Cardiac muscle cell (in vitro differentiated cells and primary cell): ENCODE measurements around the genes CGAS, TMEM30A, FILIP1, SENP6 and ELOVL4.

GRCh38 chr6:71411806-71413154 is 123.7 kb downstream of the OGFRL1 start:
- RAMPAGE, long total RNA: no peak
- RRBS: no CpG with 5 or more reads among the region's 5 CpGs

DNA sequence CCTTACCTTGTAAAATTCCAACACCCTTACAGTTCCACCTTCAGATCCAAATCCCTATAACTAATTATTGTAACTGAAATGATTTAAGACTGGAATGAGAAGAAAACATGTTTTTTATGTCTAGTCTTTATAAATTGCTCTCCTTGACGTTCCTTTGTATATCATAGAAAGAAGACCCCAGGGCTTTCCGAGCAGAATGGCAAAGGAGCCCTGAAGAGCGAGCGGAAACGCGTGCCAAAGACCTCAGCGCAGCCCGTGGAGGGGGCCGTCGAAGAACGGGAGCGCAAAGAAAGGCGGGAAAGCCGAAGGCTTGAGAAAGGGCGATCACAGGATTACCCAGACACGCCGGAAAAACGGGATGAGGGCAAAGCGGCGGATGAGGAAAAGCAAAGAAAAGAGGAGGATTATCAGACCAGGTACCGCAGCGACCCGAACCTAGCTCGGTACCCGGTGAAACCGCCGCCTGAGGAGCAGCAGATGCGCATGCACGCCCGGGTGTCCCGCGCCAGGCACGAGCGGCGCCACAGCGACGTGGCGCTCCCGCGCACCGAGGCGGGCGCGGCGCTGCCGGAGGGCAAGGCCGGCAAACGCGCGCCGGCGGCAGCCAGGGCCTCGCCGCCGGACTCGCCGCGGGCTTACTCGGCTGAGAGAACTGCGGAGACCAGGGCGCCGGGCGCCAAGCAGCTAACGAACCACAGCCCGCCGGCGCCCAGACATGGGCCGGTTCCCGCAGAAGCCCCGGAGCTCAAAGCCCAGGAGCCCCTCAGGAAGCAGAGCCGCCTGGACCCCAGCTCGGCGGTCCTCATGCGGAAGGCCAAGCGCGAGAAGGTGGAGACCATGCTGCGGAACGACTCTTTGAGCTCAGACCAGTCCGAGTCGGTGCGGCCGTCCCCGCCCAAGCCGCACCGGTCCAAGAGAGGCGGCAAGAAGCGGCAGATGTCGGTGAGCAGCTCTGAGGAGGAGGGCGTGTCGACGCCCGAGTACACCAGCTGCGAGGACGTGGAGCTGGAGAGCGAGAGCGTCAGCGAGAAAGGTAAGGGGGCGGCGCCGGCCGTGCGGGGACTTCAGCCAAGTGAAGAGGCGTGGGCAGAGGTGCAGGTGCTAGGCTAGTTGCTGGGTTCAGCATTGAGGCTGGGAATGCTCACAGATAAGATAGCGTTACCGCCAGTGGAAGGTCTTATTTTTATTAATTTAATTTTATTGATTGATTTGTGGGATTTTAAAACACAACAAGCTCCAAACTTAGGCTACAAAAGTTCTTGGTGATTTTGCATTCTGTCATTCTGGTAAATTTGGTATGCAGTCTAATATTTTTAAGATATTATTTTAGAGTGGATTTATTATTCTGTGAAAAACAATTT is 296.2 kb downstream of the RIMS1 start:
- RAMPAGE, long total RNA: no peak
- RRBS: 3% methylated on average over 36 of the region's 105 CpGs

DNA sequence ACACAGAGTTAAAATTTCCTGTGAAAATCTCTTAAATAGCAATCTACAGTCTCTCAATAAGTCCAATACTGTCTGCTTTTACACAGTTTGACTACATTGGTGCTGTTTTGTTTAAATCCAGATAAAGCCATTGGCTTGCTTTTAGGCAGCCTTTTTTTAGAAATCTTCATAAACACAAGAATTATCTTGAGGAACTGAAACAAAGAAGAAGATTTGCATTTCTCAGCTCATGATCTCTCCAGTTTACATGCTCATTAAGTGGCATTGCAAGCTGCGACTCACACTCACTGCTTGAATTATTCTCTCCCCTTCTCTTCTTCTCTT is 239.1 kb upstream of the KCNQ5 start:
- RAMPAGE, long total RNA: no peak
- RRBS: no CpG with 5 or more reads among the region's 1 CpG

DNA sequence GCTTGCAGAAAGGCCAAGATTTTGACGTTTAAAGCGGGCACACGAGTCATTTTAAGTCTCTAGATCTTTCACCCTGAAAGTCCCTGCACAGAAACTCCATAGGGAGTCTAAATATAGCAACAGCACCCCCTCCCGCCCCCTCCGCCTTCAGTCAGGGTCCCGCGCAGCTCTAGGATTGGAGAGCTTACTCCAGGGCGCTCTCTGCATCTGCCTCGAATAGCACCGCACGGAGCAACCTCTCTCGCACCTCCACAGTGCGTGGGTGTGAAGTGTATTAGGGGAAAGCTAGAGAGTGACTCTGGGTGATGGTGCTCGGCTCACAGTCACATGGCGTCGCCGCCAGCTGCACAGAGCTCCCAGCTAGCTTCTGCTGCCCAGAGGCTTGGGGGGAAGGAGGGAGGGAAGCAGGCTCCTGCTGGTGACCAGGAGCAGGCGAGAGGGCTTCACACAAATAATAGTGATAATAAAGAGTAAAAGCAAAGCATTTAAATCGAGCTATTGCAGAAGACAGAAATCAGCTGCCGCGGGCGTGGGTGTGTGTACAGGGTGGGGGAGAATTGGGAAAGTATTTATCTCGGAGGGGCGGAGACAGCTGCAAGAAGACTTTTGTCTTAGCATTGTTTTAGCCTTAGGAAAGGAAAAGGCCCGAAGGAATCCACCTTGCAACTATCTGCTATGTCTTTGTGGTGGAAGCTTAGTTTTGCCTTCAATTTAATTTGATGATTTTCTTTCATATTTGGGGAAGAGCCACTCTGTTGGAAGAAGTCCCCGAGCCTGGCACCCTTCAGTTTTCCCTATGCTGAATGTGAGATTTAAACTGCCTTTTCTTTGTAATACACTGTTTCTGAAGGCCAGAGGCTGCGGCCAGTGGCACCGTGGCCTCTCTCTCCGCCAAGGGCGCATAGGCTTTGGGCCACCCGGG is 1.6 kb upstream of the KCNQ5 start:
- RAMPAGE, long total RNA: no peak
- RRBS: 0% methylated on average over 1 of the region's 31 CpGs

DNA sequence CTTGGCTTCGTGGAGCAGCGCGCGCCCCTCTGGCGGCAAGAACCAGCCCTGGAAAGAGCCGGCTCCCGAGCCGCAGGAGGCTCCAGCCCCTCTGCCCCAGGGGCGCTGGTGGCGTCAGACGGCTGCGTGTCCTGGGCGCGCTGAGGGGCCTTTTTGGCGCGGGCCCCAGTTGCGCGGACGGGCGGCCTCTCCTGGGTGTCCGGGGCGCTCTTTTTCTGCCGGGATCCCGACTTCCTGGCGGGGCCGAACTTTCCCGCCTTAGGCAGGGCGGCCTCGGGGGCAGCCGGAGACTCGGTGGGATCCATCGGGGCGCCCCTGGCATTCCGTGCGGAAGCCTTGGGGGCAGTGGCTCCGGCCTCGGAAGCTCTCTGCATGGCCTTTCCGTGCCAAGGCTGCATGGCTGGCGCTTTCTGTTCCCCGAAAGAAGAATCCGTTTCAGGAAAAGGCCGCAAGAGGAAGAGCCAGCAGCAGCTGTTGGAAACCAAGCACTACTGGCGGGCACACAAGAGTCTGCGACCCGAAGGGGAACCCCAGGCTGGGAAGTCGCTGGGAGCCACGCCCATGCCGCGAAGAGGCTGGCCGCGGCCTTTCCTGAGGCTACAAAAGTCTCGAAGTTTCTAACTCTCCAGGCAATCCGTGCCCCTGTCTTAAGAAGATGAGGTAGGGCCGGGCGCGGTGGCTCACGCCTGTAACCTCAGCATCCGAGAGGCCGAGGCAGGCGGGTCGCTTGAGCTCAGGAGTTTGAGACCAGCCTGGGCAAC is at the start of gene CGAS:
TSS of gene CGAS (minus strand) at position 514 of the 761 bp plus-strand sequence.
- RAMPAGE, long total RNA: no peak
- RRBS: 2% methylated on average over 20 of the region's 61 CpGs

DNA sequence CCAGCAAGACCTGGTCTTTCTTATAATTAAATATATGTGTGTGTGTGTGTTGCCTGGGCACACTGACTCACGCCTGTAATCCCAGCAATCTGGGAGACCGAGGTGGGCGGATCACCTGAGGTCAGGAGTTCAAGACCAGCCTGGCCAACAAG is 324 bp upstream of the CGAS start:
- RAMPAGE, long total RNA: no peak
- RRBS: no CpG with 5 or more reads among the region's 3 CpGs

DNA sequence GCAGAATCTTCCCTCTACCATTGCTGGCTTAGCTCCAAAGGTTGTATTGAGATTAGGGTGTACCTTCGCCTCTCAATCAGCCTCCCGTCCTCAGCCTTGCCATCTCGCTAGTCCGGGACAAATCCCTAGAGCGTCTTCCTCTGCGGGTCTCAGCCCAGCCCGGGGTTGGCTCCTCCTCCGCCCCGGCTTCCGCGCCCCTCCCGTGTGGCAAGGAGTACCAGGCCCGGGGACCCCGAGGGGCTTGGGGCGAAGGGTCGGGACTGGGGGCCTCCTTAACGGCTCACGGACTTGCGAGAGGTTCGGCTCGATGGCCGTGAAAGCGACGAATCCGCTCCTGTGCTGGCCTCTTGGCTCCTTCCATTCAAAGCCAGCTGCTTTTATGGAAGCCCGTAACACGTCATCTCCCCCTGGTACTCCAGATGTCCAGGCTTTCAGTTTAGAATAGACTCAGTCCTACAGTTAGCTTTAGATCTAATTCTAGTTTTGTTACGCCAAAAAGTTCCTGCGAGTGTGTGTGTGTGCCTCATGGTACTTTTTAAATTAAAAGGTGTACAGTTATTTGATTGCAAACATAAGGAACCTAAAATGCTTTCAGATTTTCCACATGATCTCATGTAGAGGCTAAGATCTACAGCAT is 730 bp upstream of the EEF1A1 start:
- RAMPAGE, long total RNA: no peak
- RRBS: 2% methylated on average over 6 of the region's 29 CpGs

GRCh38 chr6:73644067-73644826 is 9.5 kb downstream of the SLC17A5 start:
- RAMPAGE, long total RNA: no peak
- RRBS: no CpG with 5 or more reads among the region's 7 CpGs

DNA sequence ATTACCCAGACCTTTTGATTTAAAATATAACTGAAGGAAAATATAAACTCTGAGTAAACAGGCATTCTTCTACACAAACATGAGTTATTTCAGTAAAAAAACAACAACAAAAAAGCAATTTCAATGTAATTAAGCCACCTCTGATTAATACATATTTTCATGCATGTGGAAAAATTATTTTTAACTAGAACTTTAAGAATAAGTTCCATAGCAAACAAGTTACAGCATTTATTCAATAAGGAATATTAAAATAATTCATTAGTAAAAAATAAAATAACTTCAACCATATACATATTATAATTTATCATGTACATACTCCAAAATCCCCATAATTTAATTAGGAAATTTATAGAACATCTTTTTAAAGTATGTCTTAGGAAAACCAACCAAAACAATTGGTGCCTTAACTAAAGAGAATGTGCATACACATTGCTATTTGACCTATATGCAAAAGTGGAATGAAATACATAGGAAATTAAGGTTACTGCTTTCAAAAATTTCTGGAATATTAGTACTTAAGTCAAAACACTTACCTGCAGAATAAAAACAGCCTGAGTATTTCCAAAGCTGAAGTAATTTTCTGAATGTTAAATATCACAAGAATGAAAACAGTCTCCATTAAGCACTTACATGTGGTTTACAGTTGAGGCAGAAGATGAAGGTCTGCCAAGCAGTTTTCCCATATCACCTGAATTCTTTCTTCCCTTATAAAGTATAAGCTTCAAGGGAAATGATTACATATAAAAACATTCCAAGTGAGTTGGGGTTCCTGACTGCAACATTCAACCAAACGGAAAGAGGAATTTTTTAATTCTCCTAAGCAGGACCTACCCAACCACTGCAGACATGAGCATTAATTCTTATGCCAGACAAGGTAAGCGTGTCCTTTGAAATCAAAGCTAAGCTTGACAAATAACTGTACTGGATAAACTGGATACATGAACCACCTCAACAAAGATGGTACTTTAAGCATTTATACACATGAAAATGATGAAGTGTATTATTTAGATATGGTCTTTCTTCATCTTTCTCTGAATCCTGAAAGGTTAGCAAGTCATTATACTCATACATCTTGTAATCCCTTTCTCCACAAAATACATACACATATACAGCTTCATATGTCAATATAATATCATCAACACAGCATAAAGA is 11.4 kb upstream of the COX7A2 start:
- RAMPAGE, long total RNA: no peak
- RRBS: no CpG with 5 or more reads among the region's 2 CpGs

GRCh38 chr6:75284045-75285171 is at the start of gene TMEM30A:
Gene TMEM30A, minus strand, starts transcription at chr6:75284792.
- RAMPAGE, long total RNA: start-site peak on the minus strand at chr6:75284736-75284841, 2,636 and 1,588 reads in 2 replicates
- RRBS: 1% methylated on average over 7 of the region's 84 CpGs

GRCh38 chr6:75431286-75431847 is 62.2 kb downstream of the FILIP1 start:
- RAMPAGE, long total RNA: no peak
- RRBS: no CpG with 5 or more reads among the region's 1 CpG

DNA sequence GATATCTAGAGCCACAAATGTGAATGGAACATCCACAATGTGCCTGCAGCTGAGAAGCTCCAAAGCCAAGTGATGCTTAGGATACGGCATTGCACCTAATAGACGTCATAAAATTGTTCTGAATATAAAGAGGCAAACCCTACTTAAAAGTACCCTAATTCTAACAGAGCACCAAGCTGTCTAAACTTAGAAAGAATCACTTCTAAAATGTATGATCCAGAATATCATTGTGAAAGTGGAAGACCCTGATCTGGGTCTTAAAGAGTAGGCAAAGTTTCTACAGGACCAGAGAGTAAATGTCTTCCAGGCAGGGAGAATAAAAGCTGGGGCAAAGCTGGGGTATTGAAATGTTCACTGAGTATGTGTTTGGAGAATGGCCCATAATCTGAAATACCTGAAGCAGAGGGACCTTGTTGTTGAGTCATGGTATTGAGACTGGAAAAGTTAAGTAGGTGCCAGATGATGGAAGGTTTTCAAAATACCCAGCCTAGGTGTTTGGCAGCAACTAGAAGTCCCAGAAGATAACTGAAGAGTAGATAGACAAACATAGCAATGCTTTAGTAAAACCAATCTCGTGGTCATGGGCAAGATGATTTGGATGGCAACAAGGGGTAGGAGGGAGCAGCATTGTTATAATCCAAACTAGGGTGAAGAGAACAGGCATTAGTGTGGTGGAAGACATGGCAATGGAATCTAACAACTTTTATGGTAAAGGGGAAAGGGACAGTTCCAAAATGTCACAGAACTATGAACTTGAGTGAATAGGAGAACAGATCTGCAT is 2.5 kb downstream of the FILIP1 start:
- RAMPAGE, long total RNA: start-site peak on the plus strand centred at position 601 of the sequence, 36 bp wide, 6 and 7 reads in 2 replicates
- RRBS: no CpG with 5 or more reads among the region's 3 CpGs

- RAMPAGE, long total RNA: start-site peak on the minus strand at chr6:75493541-75493785, 2,947 and 536 reads in 2 replicates
- RRBS: 6% methylated on average over 4 of the region's 12 CpGs
These were observed at the start of gene FILIP1 for GRCh38 chr6:75493200-75494281. Gene FILIP1, minus strand, starts transcription at chr6:75493800.

- RAMPAGE, long total RNA: no peak
- RRBS: 2% methylated on average over 21 of the region's 71 CpGs
These were observed at the start of gene SENP6 for GRCh38 chr6:75601504-75602220. Gene SENP6, plus strand, starts transcription at chr6:75601880.

DNA sequence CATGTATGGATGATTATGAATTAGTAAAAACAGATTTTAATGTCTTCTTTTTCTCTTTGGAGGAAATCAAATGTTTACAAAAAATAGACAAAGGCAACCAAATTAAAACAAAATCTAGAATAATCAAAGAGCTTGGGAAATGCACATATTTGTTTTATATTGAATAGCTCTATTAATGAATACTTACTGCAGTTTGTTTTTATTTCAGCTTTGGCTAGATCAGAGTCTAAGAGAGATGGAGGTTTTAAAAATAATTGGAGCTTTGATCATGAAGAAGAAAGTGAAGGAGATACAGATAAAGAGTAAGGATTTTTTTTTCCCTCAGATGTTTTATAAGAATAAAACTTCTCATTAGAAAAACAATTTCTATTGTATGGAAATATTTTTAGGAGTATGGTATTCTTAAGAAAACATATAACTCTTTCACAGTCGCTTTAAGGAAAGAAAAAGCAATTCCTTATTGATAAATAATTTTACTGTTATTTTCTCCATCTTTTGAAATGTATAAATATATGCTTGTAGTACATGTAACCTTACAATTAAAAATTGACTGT is 19.7 kb downstream of the SENP6 start:
- RAMPAGE, long total RNA: no peak
- RRBS: no CpG with 5 or more reads among the region's 1 CpG

- RAMPAGE, long total RNA: no peak
- RRBS: no CpG with 5 or more reads among the region's 2 CpGs
These were observed 61.5 kb downstream of the SENP6 start for GRCh38 chr6:75663107-75663700.

DNA sequence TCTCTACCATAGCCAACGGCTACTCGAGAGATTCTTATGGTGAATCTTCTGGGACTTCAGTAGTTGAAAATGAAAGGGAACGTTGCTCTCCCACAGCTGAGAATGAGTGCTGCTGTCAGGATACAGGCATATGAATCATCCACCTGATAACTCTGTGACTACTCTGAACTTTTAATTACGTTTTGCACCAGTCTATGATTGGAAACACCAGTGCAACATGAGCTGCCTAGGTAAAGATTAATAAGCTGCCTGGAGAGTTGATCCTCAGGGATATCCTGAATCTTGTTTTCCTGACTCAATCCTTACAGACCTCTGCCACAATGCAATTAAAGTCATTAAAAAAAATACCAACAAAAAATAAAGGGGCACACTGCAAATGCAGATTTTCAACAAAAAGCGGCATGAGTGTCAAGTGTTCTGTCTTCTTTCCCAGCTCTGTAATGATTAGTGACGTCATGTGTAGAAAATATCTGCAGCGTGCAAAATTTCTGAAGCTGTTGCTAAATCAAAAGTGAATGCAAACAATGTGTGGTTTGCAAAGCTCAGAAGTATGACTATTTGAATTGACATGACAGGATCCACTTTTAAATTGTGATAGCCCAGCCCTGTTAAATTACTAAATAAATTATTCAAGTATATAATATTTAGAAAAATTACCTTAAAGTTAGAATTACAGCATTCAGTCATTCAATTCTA is 432.2 kb downstream of the HTR1B start:
- RAMPAGE, long total RNA: no peak
- RRBS: no CpG with 5 or more reads among the region's 7 CpGs

GRCh38 chr6:78956159-78957207 is 89.1 kb downstream of the IRAK1BP1 start:
- RAMPAGE, long total RNA: no peak
- RRBS: no CpG with 5 or more reads among the region's 4 CpGs

DNA sequence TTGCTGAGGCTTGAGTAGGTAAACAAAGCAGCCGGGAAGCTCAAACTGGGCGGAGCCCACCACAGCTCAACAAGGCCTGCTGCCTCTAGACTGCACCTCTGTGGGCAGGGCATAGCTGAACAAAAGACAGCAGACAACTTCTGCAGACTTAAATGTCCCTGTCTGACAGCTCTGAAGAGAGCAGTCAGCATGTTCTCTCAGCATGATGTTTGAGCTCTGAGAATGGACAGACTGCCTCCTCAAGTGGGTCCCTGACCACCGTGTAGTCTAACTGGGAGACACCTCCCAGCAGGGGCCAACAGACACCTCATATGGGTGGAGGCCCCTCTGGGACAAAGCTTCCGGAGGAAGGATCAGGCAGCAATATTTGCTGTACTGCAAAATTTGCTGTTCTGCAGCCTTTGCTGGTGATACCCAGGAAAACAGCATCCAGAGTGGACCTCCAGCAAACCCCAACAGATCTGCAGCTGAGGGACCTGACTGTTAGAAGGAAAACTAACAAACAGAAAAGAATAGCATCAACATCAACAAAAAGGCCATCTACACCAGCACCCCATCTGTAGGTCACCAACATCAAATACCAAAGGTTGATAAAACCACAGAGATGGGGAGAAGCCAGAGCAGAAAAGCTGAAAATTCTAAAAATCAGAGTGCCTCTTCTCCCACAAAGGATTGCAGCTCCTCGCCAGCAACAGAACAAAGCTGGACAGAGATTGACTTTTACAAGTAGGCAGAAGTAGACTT is 41.0 kb upstream of the LCA5 start:
- RAMPAGE, long total RNA: no peak
- RRBS: no CpG with 5 or more reads among the region's 5 CpGs

GRCh38 chr6:79947321-79948015 is at the start of gene ELOVL4:
Gene ELOVL4, minus strand, starts transcription at chr6:79947553.
- RAMPAGE, long total RNA: no peak
- RRBS: 2% methylated on average over 31 of the region's 68 CpGs